Upper lobe of left lung (tissue), 5 donors: ENCODE measurements around the gene NME8.

DNA sequence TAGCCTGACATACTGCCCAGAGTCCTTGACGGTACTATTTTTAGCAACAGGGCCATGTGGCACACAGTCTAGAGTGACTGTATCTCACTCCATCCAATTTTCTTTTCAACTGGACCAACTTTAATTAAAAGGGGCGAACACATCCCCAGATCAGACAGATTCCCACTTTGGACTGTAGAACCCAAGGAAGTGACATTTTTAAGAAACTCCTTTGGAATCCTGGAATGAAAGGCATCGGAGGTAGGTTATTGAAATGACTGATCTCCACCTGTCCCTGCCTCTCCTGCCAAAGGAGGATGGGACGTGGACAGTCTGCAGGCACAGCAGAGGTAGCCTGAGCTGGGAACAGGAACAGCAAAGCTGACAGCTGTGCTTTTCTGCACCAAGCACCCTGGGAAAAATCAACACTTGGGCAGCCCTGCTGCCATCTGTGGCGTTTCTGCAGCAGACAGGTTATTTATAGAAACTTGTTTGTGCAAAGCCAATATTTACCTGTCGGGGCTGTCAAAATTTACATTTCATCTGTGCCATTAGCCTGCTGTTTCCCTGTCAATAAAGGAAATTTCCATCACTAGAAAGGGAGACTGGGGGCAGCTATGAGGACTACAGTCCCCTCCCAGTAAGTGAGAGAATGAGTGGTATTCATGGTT lies 221.6 kb upstream of the AOAH start:
- PRO-cap, 2 experiments, result no peak in any of the 2 experiments
- RAMPAGE, long total RNA, 4 experiments, result start-site peak on the minus strand in 1 of 4 experiments, centred at position 477 of the sequence, 5 reads per replicate

GRCh38 chr7:36950817-36951638 lies 226.7 kb upstream of the AOAH start:
- PRO-cap, 2 experiments, result no peak in any of the 2 experiments
- RAMPAGE, long total RNA, 4 experiments, result no peak in any of the 4 experiments

GRCh38 chr7:37414278-37414941 lies 34.3 kb downstream of the ELMO1 start:
- PRO-cap, 2 experiments, result no peak in any of the 2 experiments
- RAMPAGE, long total RNA, 4 experiments, result no peak in any of the 4 experiments

- PRO-cap, 2 experiments, result no peak in any of the 2 experiments
- RAMPAGE, long total RNA, 4 experiments, result no peak in any of the 4 experiments
Observed at GRCh38 chr7:37444596-37444839, 4.1 kb downstream of the ELMO1 start.

DNA sequence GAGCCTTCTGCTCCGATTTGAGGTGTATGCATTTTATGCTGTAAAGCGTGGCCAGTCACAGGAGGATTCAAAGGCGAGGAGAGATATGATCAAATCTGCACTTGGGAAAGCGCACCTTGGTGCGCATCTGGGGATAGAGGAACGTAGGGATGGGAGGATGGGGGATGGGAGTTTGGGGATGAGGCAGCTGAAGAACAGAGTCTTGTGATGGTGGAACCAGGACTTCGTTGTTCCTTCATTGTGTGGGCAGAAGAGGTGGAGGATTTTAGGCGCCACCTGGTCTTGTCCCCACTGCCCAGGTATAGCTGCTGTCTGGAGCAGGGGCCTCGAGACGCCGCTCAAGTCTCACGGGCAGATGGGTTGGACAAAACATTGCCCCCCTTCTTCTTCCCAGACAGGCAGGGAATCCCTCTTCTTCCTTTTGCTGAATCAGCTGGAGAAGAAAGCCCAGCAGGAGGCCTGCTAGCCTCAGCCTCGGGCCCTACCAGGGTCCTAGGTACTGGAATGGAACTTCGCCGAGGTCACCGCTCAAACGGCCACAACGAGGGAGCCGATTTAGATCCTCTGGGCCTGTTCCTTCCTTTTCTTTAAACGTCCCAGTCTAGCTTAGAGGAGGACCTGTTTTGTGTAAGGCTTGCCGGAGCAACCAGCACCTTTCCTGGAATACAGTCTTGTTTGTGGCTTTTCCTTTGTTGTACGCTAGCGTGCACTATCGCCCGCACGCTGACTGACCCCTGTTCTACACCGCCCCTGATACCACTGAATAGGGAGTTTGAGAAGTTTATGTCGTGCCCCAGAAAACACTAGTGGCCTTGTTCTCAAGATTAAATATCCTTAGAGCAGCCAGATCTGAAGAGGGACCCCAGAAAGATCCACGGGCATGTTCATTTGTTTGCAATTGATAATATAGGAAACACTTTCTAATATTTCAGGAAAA lies at the start of gene NME8:
Gene NME8, plus strand, starts transcription at position 168 of the 937 bp plus-strand sequence.
- PRO-cap, 2 experiments, result no peak in any of the 2 experiments
- RAMPAGE, long total RNA, 4 experiments, result no peak in any of the 4 experiments

DNA sequence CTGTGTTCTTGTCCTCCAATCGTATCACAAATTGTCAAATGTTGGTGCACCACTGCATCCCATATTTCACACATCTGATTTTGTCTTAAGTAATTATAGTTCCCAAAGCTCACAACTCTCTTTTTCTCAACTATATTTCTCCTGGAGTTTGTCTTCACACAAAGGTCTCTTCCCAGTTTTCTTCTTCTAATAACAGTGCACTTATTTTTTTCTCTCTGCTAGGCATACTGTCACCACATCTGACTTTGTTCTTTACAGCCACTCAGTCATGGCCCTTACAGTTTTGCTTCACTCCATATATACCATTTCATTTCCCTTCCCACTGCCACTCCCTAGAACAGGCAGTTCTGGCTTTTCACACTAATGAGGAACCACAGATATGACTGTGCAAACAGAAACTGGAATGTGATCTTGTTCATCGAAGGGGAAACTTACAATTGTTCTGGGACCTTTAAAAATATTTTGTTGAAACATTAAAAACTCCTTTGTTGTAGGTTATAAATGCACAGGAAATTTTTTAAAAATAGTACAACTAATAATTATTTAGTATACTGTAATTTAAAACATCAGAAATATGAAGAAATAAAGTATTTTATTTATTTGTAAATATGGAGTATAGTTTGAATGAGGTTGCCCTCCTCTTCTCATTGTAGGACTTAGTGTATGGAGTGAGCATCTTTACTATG lies 67.3 kb downstream of the EPDR1 start:
- PRO-cap, 2 experiments, result peak in 1 of 2 experiments; most common minus-strand start position 270 of the sequence (in 1)
- RAMPAGE, long total RNA, 4 experiments, result no peak in any of the 4 experiments

- PRO-cap, 2 experiments, result no peak in any of the 2 experiments
- RAMPAGE, long total RNA, 4 experiments, result no peak in any of the 4 experiments
Observed at GRCh38 chr7:38242774-38243288, 64.8 kb downstream of the STARD3NL start.

DNA sequence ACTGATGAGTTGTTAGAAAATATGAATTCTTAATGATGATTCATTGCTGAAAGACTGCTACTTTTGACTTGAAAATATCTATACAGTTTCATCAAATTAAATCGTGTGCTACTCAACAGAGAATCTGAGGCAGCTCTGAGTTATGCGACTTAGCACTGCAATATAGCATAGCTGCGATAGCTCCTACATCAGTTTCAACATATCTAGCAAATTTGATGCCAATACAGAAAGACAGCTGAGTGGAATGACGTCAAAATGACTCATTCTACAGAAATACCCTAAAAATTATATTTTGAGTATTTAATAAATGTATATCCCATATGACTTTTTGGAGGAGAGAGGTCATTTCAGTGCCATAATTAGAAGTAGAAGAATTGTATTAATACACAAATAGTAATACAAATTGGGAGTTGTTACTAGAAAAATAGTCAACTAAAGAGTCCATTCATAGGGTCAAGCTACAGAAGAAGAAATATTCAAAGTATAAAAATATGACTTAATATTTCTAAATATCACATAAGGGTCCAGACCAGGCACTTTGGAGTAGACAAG lies 96.5 kb downstream of the STARD3NL start:
- PRO-cap, 2 experiments, result no peak in any of the 2 experiments
- RAMPAGE, long total RNA, 4 experiments, result no peak in any of the 4 experiments

GRCh38 chr7:38303739-38304362 lies 125.8 kb downstream of the STARD3NL start:
- PRO-cap, 2 experiments, result no peak in any of the 2 experiments
- RAMPAGE, long total RNA, 4 experiments, result no peak in any of the 4 experiments

- PRO-cap, 2 experiments, result no peak in any of the 2 experiments
- RAMPAGE, long total RNA, 4 experiments, result no peak in any of the 4 experiments
Observed at GRCh38 chr7:38318557-38319454, 140.8 kb downstream of the STARD3NL start.

DNA sequence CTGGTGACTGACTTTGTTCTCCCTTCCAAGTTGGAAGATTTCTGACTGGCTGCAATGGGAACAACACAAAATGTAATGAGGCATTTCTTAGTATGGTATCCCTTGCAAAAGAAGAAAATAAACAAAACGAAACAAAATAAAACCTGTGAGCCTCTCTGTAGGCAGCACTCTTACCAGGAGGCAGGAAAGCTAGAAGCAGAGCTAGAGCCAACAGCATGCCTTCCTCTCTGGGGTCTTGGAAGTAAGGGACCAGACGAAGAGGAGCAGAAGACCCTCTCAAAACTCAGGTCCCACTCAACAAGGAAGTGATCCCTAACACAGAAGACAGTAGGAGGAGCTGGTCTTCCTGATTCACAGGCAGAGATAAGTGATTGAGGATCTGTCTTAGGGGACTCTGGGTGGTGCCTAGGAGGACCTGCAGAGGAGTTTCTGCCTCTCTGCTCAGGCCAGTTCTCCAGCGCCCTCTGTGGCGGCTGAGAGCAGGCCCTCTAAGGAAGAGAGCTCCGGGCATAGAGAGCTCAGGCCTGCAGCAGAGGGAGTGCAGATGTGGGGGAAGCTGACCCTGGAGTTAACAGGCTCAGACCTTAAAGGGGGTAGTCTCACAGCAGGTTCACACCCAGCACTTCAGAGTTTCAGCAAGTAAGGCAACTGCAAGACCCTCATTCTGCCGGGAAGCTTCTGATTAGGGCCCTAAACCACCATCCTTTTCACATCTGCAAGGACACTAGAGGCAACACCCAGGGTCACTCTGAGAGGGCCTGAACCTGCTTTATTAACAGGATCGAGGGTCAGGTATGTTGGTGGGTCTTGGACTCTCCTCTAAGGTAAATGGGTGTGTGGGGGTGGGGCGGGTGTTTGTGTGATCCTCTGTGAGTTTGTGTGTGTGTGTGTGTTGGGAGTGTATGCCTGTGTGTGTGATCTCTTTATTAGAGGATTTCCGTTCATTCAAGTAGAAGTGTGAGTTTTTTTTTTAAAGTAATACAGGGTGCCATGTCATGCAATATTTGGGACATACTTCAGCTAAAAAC lies 152.9 kb downstream of the STARD3NL start:
- PRO-cap, 2 experiments, result no peak in any of the 2 experiments
- RAMPAGE, long total RNA, 4 experiments, result start-site peak on the plus strand in 1 of 4 experiments, centred at position 504 of the sequence, 6 reads per replicate; start-site peak on the minus strand in 1 of 4 experiments, centred at positions 274 to 411 of the sequence, 5 to 6 reads per replicate

DNA sequence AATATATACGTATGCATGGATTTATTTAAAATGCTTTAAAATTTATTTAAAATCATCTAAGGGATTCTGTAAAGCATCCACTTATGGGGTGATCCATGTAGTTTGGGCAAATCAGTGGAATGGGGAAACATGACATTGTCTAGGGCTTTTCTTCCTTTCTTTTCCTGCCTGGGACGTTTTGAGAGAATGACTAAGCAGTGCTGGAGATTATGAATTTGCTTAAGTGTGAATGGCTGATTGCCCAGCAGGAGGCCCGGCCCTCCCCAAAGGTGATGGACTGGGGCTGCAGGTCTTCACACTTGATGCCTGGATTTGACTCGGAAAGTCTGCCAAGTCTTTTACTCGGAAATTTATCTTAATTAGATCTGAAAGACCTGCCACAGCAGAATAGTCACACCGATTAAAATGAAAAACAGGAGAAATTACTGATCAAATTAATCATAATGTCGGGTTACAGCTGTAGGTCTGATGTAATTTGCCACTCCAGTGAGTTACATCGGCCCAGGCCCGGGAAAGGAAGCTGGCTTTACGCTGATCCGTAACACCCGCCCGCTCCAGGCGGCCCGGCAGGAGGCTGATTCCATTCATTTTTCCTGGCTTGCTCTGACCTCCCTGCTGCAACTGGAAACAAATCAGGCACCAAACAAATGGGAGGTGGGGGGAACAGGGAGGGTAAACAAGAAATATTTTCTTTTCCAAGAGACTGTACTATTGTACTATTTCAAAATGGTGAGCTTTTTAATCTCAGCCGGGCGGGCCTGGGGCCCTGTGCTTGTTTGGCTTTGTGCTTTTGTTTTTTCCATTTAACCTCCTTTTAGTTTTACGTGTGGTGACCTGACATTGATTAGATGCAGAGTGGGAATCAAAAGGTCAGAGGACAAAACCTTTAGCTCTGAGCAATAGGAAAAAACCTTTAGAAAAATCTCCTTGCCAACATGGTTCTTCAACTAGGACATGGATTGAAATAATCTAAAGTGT lies 212.4 kb upstream of the YAE1 start:
- PRO-cap, 2 experiments, result no peak in any of the 2 experiments
- RAMPAGE, long total RNA, 4 experiments, result no peak in any of the 4 experiments

DNA sequence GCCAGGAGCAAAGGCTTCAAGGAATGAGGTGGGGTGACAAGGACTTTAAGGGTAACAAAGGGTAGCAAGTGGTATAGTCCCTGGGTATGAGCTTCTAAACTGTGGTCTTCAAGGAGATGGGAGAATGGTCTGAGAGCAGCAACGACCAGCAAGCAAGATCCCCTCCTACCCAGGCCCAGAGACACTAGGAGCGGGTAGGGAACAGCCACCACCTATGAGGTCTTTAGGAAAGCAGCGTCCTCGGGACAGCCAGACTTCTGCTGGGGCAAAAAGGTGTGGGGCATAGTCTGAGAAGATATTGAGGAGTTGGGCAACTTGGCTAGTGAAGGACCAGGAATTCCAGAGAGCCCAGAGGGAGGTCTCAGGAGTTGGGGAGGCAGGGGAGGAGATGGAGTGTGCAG lies 199.8 kb upstream of the YAE1 start:
- PRO-cap, 2 experiments, result no peak in any of the 2 experiments
- RAMPAGE, long total RNA, 4 experiments, result no peak in any of the 4 experiments

DNA sequence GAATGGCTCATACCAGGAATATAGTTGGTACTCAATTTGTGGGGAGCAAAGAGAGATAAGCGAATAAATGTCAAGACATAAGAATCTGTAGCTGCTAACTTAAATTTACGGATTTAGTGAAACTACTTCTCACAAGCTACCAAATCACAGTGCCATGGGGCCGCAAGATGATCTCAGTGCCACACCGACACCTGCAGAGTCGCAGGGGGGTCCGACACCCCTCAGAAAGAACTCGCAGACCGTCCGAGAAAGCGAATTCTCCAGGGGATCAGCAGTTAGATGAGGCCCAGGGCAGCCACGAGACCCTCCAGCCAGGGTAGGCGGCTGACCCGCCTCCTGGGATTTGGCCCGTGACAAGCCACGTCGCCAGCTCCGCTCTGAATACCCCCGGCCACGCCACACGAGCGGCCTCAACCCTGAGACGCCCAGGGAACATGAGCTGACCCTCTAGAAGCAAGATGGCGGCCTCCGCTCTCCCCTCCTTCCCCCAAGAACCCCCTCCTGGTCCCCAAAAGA lies 554 bp upstream of the RALA start:
- PRO-cap, 2 experiments, result no peak in any of the 2 experiments
- RAMPAGE, long total RNA, 4 experiments, result no peak in any of the 4 experiments

DNA sequence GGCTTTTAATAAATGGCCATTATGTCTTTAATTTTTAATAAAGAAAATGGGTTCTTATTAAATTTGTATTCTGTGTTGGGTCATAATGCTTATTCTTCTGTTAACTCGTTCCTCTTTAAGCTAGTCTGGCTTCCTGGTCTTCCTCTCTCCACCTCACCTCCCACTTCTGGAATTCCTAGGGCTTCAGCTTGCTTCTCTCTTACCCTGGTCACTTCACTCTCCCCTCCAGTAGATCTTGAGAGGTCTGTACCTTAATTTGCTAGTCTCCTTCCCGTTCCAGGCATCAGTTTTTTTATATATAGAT lies 111.2 kb downstream of the RALA start:
- PRO-cap, 2 experiments, result no peak in any of the 2 experiments
- RAMPAGE, long total RNA, 4 experiments, result no peak in any of the 4 experiments

- PRO-cap, 2 experiments, result no peak in any of the 2 experiments
- RAMPAGE, long total RNA, 4 experiments, result no peak in any of the 4 experiments
Observed at GRCh38 chr7:39760137-39760490, 136.7 kb downstream of the RALA start.

GRCh38 chr7:39985551-39986075 lies 35.6 kb downstream of the CDK13 start:
- PRO-cap, 2 experiments, result no peak in any of the 2 experiments
- RAMPAGE, long total RNA, 4 experiments, result no peak in any of the 4 experiments

DNA sequence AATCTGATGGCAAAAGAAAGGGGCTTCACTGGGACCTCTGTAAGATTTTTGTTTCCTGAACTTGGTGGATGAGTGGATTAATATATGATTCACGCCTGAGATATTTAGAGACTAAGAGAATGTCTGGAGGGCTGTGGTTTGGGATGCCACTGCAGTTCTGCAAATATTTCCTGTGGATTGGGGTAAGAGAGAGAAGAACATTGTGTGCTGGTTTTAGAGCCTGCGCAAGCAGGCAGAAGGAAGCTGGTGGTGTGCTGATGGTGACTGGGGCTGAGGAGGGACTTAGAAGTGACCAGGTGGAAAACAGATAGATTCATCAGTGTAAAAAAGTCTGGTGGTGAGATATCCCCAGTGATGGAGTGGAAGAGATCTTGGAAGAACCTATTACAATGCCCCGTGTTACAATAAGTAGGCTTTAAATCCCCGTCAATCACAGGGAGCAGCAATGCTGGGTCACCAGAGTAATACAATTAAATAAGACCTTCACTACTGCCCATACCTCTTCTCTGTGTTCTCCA lies 87.1 kb downstream of the SUGCT start:
- PRO-cap, 2 experiments, result no peak in any of the 2 experiments
- RAMPAGE, long total RNA, 4 experiments, result no peak in any of the 4 experiments

GRCh38 chr7:41010917-41011324 lies 692.0 kb downstream of the INHBA start:
- PRO-cap, 2 experiments, result peak in 1 of 2 experiments; most common plus-strand start chr7:41011224 (in 1)
- RAMPAGE, long total RNA, 4 experiments, result no peak in any of the 4 experiments

DNA sequence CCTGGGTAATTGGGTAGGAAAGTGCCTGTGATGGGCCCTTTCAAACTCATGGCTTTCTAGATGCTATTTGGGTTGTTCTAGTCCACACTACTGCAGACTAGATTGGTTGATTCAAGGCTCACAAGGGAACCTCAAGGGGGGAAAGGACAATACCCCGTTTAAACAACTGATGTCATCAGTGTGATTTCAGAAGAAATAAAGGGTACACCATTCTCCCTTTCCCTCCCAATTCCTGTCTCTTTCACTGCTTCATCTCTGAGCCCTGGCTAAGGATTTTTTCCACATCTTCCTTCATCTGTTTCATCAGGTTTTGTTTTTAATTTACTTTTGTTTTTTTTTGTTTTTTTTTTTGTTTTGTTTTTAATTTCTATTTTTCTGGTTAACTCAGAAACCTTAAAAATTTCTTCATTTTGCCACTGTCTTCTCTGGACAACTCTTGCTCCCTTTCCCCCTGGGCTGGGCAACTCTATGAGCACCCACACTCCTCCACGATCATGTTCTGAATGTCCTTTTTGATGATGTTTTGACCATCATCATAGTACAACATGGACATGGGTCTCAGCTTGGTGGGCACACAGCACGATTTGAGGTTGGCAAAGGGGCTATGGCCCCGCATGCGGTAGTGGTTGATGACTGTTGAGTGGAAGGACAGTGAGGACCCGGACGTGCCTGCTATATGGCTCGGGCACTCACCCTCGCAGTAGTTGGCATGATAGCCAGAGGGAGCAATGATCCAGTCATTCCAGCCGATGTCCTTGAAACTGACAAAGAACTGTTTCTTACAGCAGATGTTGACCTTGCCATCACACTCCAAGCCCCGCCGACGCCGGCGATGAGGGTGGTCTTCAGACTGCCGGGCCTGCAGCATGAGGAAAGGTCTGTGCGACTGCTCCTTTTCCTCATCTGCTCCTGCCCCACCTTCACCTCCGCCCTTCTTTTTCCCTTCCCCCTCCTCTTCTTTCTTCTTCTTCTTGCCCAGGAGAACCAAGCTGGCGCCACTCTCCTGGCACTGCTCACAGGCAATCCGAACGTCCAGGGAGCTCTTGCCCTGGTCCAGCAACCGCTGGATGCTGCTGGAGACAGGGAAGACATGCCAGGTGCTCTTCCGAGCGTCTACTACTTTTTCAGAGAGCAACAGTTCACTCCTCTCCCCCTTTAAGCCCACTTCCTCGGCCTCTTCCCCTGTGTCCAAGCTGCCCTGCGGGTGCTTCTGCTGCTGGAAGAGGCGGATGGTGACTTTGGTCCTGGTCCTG lies 13.3 kb downstream of the INHBA start:
- PRO-cap, 2 experiments, result no peak in any of the 2 experiments
- RAMPAGE, long total RNA, 4 experiments, result no peak in any of the 4 experiments